ENCODE measurements around a stretch of chr16.

DNA sequence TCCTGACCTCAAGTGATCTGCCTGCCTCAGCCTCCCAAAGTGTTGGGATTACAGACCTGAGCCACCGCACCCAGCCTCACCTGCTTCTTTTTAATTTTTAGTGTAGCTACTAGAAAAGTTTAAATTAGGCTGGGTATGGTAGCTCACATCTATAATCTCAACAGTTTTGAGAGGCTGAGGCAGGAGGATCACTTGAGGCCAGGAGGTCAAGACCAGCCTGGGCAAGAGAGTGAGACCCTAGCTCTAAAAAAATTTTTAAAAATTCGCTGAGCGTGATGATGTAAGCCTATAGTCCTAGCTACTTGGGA, 35.0 kb downstream of the TXNDC11 start:
- PRO-cap, 2 experiments = no peak in any of the 2 experiments

- PRO-cap, 2 experiments = no peak in any of the 2 experiments
These were observed 22.9 kb downstream of the TXNDC11 start for GRCh38 chr16:11719498-11720315.

- PRO-cap, 2 experiments = no peak in any of the 2 experiments
These were observed 12.3 kb downstream of the TXNDC11 start for GRCh38 chr16:11730170-11730901.

- PRO-cap, 2 experiments = no peak in any of the 2 experiments
These were observed 7.9 kb downstream of the TXNDC11 start for GRCh38 chr16:11734726-11735128.

DNA sequence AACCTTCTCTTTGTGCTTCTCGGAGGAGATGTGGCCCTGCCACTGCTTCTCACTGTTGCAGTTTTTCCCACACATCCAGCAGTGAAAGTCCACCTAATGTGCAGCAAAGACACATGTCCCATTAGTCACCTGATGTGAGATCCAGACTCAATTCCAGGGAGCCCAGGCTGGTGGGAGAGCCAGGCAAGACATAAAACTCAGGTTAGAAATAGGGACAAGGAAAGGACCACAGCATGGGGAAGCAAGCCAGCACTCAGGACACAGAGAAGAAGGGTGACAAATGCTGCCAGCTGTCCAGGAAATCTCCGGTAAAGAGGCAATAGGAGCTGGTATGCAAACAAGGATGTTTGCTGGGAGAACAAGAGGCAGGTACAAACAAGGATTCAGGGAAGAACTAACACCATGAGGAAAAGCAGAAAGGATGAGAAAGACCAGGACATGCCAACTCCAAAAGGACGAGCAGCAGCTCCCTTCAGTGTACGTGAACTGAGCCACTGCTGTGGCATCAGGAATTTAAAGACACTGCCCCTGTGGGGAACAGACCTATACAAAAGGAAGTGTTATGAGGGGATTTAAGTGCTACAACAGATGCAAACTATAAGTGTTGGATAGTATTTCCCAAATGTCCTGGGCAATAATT, 10.2 kb upstream of the TXNDC11 start:
- PRO-cap, 2 experiments = no peak in any of the 2 experiments

- PRO-cap, 2 experiments = no peak in any of the 2 experiments
These were observed 23.0 kb downstream of the ZC3H7A start for GRCh38 chr16:11773971-11774565.

DNA sequence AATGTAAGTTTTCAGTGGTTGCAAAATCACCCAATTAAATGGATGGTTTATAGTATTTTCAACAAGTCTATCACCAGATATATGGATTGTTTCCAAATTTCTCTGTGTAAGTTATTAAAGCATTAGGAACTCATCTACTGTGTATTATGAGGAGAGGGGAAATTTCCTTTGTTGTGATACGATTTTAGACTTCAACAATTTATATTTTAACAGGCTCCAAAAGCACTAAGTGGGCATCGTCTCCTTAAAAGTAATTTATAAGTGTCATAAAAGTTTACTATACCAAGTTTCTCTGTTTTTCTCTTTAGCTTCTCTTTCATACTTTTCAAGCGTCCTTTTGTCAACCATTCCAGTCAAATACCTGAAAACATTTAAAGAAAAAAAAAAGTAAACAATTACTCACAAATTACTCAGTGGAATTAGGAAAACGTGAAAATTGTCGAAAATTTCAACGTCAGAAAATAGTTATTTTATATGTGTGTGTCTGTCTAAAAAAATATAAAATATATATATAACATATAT, 24.9 kb downstream of the GSPT1 start:
- PRO-cap, 2 experiments = no peak in any of the 2 experiments

GRCh38 chr16:11914528-11915588, 898 bp downstream of the GSPT1 start:
- PRO-cap, 2 experiments = no peak in any of the 2 experiments

DNA sequence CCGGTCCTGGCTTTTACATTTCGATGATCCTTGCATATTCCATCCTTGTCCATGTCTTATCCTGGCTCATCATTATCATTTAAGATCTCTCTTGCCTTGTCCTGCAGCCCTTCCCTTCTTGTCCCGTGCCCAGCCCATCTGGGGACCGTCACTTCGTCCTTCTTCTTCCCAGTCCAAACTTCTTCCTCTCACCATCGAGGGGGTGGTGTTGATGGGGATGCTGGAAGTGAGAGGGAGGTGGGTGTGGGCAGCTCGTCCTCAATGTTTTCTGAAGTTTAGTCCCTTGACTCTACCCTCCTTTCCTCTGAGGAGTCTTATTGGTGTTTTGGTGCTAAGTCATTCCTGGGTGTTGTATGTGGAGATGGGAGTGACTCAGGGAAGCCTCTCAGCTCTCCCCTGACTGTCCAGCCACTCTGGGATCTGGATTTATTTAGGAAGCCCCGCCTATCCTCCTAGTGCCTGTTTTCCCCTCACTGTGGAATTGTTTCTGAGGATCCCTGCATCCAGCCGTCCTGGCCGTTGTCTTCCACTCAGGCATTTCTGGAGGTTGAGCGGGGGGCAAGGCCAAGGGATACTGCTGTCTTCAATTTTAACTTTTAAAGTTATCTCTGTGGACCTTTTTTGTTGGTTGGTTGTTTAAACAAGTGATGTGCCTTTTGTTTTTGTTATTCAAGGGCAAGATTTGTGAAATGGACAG, 1.1 kb downstream of the SNX29 start:
- PRO-cap, 2 experiments = no peak in any of the 2 experiments

- PRO-cap, 2 experiments = no peak in any of the 2 experiments
These were observed 62.1 kb downstream of the SNX29 start for GRCh38 chr16:12038486-12039087.

DNA sequence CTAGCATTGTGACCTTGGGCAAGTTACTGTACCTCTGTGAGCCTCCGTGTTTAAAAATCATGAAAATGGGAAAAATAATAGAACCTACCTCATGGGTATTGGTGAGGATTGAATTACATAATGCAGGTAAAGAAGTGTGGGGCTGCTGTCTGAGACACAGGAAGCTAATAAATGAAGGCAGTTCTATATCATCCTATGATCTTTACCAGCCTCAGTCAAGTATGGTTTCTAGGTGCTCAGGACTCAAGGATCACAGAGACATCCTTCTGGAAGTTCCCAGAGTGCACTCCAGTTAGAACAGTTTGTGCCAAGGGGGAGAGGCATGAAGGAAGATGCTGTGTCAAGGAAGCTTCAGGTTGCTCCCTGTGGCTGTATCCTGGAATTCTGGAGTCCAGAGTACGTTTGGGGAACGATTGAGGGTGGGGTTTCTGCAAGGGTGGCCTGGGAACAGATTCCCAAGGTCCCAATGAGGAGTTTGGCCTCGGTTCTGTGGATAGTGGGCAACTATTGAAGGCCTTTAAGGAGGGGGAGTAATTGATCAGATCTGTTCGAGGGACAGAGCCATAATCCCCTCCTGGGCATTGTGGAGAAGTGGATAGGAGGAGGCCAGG, 173.2 kb downstream of the SNX29 start:
- PRO-cap, 2 experiments = no peak in any of the 2 experiments

GRCh38 chr16:12458465-12459115, 345.1 kb downstream of the CPPED1 start:
- PRO-cap, 2 experiments = no peak in any of the 2 experiments

DNA sequence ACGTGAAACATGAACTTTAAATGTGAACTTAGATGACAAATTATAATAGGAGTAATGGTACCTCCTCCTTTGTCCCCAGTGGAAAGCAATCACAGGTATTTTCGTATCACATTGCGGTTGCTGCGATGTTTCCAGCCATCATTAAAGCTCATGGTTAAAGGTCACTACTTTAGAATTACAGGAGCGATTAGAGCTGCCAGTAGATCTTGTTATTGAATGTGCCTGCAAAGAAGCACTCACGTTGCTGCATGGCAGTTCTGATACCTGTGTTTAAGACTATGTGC, 301.0 kb downstream of the CPPED1 start:
- PRO-cap, 2 experiments = no peak in any of the 2 experiments

GRCh38 chr16:12753927-12754621, 49.6 kb downstream of the CPPED1 start:
- PRO-cap, 2 experiments = no peak in any of the 2 experiments

DNA sequence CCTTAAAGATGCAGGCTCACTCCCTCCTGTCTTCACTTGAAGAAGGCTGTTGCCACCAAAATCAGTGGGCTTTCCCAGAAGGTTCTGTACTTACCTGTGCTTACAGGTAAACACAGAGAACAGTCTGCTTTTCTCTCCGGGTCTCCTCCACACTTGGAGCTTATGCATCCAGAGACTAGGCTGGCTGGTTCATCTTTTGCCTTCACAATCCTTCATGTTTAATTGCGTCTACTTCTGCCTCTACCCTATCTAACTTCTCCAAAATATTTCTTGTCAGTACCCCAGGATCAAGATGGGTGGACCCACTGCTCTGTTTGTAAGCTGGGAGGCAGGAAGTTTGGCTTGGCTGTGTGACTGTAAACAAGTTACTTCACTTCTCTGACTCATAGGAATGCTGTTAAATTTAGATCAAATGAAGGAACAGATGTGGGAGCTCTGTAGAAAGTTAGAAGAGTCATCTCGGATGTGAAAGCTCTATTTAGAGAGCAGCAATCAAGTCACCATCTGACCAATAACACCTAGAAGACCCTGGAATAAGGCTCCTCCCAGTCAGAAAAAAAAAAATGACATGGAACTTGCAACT, 55.3 kb upstream of the MRTFB start:
- PRO-cap, 2 experiments = no peak in any of the 2 experiments

GRCh38 chr16:14236201-14237024, 165.3 kb downstream of the MRTFB start:
- PRO-cap, 2 experiments = no peak in any of the 2 experiments

DNA sequence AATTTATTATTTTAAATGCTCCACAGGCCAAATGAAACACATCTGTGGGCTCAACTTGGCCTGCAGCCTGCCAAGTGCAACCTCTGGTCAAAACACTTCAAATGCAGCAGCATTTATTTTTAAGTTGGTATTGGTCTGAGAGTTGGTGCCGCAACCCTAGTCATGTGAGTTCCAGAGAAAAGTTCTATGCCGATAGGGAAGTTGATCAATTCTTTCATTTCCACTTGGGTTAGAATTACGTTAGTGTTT, 220.9 kb downstream of the MRTFB start:
- PRO-cap, 2 experiments = no peak in any of the 2 experiments

GRCh38 chr16:14300645-14301181, 229.6 kb downstream of the MRTFB start:
- PRO-cap, 2 experiments = peak in 2 of 2 experiments; most common plus-strand start chr16:14301069 (in 2)

GRCh38 chr16:14354491-14355126, 275.5 kb downstream of the PARN start:
- PRO-cap, 2 experiments = no peak in any of the 2 experiments

DNA sequence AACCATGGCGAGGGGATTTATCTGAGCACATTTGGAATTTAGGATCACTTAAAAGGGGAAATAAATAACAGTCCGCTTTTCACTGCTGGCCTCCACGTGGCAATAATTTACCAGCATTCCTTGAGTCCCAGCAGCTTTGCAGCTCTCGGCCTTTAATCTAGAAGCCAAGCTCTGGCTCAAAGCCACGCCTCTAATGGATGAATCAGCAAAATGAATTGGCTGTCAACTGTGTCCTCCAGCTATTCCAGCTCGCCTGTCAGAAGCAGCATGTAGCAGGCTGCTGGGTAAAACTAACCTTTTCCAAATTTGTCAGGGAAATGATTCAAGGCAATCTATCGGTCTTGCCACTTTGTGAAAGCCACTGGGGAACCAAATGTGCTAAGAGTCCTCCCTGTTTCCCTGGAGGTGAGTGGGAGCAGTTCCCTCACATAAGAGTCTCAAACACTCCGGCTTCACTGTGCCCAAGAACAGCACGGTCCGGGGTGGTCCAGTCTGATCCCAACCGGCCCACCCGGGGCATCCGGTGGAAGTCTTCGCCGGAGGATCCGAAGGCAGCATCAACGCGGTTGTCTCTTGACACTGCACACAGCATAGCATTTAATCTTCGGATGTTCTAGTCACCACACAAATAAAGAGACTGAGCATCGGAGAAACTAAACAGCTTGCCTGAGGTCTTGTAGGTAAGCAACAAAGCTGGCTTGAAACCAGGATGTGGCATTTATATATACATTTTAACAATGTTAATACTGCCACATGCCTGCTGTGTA, 143.3 kb downstream of the PARN start:
- PRO-cap, 2 experiments = peak in 2 of 2 experiments; most common plus-strand start position 440 of the sequence (in 2); most common minus-strand start position 104 of the sequence (in 2)

All from right ventricle myocardium (tissue), 1 donor.